ENCODE measurements around a stretch of chr13.

DNA sequence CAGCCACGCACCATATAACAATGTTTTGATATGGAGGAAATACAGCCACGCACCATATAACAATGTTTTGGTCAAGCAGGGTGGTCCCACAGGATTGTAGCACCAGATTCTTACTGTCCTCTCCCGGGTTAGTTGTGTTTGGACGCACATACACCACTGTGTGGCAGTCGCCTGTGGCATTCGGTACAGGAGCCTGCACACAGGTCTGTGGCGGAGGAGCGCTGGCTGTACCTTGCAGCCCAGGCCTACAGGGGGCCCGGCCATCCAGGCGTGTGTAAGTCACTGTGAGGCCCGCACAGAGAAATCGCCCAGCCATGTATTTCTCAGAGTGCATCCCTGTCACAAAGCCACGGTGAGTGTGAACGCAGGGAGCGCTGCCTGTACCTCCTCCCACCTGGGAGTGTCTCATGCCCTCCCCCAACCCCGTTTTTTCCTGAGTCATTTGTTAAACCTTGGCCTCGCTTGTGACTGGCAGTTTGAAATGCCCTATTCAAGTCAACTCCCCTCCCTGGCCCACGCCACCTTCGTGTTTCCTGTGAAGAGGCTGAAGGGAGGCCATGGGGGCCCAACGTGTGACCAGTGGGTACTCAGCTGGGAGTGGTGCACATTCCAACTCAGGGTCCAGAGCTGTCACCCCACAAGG, 11.4 kb upstream of the RASA3 start:
- RRBS: no CpG with 5 or more reads among the region's 20 CpGs

- RRBS: no CpG with 5 or more reads among the region's 8 CpGs
Observed at GRCh38 chr13:114150854-114151342, 18.5 kb upstream of the RASA3 start.

- RRBS: no CpG with 5 or more reads among the region's 12 CpGs
Observed at GRCh38 chr13:114301415-114301911, 12.8 kb upstream of the CHAMP1 start.

DNA sequence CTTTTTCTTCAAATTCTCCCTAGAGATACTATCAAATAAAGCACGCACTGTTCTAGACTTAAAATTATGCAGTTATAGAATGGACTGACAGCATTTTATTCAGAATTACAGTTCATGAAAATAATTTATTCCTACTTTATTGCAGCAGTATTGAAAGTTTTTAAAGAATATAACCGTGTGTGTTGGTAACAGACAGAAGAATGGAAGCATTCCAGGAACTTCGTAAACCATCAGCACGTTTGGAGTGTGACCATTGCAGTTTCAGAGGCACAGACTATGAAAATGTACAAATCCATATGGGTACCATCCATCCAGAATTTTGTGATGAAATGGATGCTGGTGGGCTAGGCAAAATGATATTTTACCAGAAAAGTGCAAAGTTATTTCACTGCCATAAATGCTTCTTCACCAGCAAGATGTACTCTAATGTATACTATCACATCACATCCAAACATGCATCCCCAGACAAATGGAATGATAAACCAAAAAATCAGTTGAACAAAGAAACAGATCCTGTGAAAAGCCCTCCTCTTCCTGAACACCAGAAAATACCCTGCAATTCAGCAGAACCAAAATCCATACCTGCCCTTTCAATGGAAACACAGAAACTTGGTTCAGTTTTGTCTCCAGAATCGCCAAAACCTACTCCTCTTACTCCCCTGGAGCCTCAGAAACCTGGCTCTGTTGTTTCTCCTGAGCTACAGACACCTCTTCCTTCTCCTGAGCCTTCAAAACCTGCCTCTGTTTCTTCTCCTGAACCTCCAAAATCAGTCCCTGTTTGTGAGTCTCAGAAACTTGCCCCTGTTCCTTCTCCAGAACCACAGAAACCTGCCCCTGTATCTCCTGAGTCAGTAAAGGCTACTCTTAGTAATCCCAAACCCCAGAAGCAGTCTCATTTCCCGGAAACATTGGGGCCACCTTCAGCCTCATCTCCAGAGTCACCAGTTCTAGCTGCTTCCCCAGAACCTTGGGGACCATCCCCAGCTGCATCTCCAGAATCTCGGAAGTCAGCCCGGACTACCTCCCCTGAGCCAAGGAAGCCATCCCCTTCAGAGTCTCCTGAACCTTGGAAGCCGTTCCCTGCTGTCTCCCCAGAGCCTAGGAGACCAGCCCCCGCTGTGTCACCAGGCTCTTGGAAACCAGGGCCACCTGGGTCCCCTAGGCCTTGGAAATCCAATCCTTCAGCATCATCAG, 9.7 kb downstream of the CHAMP1 start:
- RRBS: no CpG with 5 or more reads among the region's 10 CpGs

GRCh38 chr13:114334125-114334729, 19.9 kb downstream of the CHAMP1 start:
- RRBS: no CpG with 5 or more reads among the region's 5 CpGs

All from epidermal melanocyte (primary cell).